Neural cell (in vitro differentiated cells): Measurements from ENCODE around the genes ELL and CRTC1.

DNA sequence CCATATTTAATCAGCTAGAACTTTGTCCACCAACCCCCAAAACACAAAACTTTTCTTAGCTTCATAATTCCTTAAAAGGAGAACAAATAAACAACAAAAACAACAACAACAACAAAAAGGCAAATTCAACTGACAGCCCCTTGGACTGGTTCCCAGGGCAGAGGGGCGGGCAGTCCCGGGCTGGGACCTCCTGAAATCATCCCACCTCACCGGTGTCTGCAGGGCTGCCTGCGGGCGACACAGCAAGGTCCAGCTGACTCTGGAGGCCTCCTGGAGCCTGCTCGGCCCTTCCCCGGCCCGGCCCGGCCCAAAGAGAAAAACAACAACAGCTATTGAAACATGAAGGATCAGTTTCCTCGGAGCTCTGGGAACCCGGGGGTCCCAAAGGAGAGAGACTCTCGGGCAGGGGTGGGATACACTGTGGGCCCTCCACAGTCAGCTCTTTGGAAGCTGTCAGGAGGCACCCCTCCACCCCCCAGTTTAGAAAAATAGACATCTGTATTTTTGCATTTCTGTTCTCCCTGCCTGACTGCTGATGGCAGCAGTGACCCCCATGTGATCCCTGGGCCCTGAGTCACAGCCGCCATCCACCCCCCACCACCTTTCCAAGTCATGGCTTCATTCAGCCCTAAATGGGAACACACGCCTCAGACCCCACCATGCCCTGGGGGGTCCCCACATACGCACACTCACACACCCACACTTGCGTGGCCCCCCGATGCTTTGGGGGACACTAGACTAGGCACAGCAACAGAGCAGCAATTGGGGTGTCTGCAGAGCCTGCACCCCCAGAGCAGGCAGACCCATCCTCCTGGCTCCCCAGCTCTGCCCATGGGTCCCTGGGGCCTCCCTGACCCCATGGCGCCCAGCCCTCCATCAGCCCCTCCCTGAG is 5.2 kb upstream of the ISYNA1 start:
- RAMPAGE, long total RNA: no peak

GRCh38 chr19:18443795-18445056 is 6.3 kb upstream of the ISYNA1 start:
- RAMPAGE, long total RNA: no peak

GRCh38 chr19:18462949-18463314 is 25.0 kb upstream of the ISYNA1 start:
- RAMPAGE, long total RNA: no peak

DNA sequence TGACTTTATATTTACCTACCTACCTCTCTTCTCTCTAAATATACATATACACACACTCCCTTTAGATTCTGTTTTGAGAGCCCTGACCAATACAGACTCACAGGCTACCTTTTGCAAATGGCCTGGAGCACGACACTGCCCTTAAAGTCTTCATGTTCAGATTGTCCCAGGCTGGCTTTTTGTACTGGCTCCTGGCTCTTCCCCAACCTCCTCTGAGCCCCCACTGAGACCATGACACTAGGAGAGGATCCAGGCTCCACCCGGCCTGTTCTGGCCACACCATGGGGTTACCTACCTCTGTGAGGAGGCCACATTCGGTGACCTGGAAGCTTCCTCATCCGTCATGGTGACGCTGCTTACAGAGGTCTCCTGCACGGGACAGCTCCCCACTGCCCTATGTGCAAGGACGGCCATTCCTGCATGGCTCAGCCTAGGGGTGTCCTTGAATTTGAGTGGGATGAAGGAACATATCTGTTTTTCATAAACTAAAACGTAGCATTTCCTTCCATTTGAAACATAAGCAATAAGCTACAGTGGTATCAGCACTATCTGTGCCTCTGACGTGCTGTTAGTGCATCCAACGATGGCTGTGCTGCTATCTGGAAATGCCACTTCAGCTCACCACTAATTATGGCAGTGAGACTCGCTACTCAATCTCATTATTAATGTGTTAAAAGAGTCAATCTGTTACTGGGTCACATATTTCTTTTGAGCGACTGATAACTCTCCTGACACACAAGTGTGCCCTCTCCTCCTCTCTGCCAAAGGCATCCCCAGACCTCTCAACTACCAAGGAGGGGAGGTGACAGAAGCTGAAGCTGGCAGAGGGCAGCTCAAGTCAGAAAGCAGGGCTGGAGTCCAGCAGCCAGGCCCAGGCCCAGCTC is 29.7 kb downstream of the ELL start:
- RAMPAGE, long total RNA: no peak

DNA sequence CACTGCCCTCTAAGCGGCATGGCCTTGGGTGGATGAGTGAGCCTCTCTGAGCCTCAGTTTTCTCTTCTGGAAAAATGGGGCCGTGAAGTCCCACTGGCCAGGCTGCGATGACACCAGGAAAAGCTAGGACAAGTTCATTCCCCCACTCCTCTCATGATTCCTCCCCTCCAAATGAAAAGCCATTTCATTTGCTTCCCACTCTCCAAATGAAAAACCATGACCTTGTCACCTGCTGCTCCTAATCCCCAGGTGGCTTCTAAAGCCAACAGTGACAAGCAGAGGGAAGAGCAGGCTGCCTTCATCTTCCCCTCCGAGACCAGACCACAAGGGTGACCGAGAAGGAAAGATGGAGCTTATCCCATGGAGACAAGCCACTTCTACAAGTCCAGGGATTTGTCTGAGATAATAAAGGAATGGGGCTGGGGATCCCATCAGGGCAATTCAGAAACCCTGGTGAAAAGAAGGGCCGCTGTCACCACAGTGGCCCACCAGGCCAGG is 29.0 kb downstream of the ELL start:
- RAMPAGE, long total RNA: no peak

- RAMPAGE, long total RNA: no peak
Measured at GRCh38 chr19:18493295-18493888, 28.5 kb downstream of the ELL start.

DNA sequence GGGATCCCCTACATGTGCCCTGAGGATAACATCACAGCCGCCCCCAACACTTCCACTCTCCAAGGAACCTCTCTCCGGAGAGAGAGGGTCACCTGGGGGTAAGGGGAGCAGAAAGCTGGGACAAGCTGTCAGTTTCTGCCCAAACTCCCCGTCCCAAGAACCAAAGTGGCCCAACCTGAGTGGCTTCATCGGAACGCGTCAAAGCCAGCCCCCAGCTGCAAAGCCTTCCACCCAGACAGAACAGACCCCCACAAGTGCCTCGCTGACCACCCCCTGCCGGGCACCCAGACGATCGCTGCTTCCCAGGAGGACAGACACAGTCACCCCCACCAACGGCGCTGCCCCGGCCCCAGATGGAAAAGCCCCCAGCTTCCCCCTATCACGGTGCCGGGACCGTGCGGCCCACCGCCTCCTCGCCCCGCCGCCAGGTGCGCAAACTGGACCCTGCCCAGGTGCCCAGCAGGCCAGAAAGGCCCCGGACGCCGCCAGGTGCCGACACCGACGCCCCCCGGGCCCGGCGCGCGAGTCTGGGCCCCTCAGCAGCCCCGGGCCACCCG is 636 bp downstream of the ELL start:
- RAMPAGE, long total RNA: no peak

DNA sequence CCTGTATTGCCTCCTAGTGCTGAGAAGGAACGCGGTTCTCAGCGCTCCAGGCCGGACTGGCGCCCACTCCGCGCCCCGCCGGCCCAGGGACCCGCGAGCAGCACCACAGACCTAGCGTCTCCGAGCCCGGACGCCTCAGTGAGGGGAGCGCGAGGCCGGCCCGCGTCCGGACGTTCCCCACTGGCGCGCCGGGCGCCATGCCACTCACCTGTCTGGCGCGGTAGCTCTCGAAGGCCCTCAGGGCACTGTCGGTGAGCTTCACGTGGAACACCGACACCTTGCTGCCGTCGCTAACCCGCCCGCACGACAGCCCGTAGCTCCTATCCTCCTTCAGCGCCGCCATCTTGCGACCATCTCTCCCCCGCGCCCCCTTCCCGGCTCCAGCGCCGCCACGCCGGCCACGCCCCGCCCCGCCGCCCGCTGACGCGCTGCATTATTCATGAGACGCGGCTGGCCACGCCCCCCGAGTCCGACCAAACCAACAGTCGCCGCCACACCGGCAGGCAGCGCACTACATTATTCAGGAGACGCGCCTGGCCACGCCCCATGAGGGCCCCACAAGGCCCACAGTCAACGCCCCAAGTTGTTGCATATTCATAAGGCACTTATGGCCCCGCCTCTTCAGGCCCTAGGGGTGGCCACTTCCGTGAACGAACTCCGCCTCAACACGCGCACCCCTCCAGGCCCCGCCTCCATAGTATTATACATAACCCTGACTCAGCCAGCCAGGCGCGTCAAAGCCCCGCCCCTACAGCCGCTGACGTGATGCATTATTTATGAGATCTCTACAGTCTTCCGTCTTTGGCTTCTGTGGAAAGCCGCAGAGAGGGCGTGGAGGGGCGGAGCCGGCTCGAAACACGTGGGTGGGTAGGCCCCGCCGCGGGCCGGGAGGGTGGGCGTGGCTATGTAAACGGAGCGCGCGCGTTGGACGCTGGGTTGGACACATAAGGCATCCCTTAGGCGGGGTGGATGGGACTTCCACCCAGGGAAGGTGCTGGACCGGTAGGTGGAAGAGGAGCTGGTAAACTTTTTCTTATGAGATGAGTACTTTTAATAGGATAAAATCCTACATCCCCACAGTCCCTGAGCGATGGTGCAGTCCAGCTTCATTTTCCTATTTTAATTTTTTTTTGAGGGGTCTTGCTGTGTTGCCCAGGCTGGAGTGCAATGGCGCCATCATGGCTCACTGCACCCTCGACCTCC is at the start of gene ELL:
Gene ELL, minus strand, starts transcription at position 358 of the 1,203 bp plus-strand sequence.
- RAMPAGE, long total RNA: start-site peak on the minus strand centred at position 355 of the sequence, 18 bp wide, 38 and 140 reads in 2 replicates

DNA sequence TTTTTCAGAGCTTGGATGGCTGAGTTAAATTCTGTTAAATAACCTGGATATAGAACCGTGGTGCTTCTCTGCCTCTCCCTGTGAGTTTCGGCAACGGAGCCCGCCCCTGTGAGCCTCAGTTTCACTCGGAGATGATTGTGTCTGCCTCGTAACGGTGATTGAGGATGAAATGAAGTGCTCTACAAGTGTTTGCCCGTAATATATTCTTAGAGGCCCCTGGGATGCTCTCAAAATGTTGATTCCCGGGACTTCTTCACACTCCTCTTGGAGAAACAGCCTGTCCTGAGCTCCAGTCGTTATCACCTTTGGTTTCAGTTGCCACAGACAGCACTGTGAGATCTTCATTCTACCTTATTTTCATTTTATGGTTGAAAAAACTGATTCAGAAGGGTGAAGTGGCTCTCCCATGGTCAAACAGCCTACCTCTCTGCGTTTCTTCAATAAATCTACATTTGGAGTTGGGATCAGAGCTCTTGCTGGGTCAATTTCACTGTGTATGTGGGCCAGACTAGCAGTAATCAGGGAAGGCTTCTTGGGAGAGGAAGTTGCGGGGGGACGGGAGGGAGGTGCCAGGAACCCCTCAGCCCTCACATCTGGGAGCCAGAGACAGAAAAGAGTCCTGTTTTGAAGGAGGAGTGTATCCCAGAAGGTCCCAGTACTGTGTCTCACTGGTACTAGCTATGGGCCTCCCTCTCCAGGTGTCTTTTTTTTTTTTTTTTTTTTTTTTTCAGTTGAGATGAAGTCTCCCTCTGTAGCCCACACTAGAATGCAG is 789 bp downstream of the KXD1 start:
- RAMPAGE, long total RNA: no peak

GRCh38 chr19:18560224-18560639 is 2.6 kb downstream of the KXD1 start:
- RAMPAGE, long total RNA: no peak

- RAMPAGE, long total RNA: no peak
Measured at GRCh38 chr19:18572394-18572625, 653 bp downstream of the UBA52 start.

DNA sequence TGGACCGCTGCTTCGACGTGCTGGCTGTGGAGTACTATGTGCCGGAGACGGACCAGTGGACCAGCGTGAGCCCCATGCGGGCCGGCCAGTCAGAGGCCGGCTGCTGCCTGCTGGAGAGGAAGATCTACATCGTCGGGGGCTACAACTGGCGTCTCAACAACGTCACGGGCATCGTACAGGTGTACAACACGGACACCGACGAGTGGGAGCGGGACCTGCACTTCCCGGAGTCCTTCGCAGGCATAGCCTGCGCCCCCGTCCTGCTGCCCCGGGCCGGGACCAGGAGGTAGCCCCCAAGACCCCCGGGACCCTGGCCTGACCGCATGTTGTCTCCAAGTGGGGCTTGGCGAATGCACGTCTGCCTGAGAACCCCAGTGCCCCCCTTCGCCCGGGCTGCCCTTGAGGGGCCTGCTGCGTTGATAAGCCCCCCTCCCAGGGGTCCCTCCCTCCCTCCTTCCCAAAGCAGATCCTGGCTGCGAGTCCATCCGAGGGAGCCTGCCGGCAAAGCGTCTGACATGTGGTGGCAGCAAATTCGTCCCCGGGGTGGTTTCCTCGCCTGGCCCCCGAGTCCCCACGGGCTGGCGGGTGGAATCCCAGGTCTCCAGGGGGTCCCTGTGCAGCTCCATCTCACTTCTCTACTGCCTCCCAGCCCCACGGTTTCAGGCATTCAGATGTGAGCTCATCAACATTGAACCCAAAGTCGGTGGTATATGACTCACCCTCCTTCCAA is 14.4 kb upstream of the CRTC1 start:
- RAMPAGE, long total RNA: no peak

DNA sequence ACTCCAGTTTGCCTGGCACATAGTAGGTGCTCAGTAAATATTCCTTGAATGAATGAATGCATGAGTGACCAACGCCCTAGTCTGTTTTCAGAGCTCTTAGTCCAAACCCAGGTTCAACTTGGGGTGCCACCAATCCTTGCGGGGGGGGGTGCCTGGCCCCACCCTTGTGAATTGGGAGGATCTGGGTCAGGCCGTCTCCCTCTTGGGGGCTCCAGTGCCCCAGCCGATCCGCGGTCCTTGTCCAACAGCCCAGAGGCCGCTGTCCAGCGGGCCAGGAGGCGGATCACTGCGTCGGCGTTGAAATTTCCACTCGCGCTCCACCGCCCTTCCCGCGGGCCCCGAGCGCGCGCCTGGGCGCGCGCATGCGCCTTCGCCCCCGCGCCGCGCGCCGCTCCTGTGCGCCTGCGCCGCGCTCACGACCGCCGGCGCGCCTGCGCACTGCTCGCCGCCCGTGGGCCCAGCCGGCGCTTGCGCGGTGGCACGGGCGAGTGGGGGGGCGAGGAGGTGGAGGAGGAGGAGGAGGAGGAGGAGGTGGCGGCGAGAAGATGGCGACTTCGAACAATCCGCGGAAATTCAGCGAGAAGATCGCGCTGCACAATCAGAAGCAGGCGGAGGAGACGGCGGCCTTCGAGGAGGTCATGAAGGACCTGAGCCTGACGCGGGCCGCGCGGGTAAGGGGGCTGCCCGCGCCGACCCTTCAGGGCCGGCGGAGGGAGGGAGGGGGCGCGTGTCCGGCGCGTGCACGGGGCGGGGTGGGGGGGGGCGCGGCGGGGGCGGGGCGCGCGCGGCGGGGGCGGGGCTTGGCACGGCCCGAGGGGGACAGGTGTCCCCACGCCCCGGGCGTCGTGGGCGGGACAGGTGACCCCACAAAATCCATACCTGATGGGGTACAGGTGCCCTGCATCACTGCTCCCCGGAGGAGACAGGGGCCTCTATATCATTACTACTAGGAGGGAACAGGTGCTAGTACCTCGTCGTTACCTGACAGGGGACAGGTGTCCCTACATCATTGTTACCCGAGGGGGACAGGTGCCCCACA is at the start of gene CRTC1:
Gene CRTC1, plus strand, starts transcription at position 523 of the 1,039 bp plus-strand sequence.
- RAMPAGE, long total RNA: start-site peak on the minus strand centred at position 322 of the sequence, 20 bp wide, 16 and 26 reads in 2 replicates; start-site peak on the plus strand centred at position 507 of the sequence, 49 bp wide, 845 and 527 reads in 2 replicates

DNA sequence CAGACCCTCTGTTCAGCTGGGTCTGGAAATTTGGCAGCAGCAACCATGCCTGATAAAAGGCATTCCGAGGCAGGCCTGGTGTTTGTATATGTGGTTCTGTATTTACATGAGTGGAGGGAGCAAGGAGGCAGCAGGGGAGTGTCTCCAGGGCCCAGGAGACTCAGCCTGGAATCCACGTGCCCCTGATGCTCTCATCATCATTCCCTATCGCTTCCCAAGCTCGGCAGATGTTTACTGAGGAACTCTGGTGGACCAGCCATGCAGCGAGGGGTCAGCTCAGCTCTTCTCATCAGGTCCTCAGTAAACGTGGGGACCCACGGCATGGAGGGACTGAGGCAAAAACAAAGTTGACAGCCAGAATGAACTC is 49.9 kb downstream of the CRTC1 start:
- RAMPAGE, long total RNA: no peak

DNA sequence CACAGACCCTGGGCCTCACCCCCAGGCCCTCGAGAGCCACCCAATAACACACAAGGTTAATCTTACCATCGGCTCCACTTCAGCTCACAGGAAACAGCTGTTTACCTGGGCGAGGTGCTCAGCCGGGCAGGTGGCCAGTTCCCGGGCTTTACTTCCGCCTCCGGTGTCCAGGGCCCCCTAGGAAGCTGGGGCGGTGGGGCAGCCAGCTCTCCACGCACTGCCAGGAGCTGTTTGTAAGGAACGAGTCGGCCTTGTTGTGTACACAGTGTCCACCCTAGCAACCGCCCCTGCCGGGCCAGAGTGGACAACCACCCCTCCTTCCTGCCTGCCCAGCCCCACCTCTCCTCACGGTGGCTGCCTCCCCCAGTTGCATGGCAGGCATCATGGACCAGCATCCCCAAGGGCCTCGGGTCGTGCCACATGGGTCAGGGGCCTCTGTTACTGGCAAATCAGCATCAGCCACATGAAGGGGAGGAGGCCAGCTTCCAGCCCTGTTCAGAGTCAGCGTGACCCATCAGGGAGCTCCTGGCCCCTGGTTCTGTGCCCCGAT is 49.3 kb downstream of the COMP start:
- RAMPAGE, long total RNA: no peak

GRCh38 chr19:18742871-18743212 is 48.3 kb downstream of the COMP start:
- RAMPAGE, long total RNA: no peak

DNA sequence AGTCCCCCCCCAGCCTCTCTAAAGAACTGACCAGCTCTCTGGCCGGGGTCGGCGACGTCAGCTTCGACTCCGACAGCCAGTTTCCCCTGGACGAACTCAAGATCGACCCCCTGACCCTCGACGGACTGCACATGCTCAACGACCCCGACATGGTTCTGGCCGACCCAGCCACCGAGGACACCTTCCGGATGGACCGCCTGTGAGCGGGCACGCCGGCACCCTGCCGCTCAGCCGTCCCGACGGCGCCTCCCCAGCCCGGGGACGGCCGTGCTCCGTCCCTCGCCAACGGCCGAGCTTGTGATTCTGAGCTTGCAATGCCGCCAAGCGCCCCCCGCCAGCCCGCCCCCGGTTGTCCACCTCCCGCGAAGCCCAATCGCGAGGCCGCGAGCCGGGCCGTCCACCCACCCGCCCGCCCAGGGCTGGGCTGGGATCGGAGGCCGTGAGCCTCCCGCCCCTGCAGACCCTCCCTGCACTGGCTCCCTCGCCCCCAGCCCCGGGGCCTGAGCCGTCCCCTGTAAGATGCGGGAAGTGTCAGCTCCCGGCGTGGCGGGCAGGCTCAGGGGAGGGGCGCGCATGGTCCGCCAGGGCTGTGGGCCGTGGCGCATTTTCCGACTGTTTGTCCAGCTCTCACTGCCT is 13.8 kb downstream of the COMP start:
- RAMPAGE, long total RNA: no peak

DNA sequence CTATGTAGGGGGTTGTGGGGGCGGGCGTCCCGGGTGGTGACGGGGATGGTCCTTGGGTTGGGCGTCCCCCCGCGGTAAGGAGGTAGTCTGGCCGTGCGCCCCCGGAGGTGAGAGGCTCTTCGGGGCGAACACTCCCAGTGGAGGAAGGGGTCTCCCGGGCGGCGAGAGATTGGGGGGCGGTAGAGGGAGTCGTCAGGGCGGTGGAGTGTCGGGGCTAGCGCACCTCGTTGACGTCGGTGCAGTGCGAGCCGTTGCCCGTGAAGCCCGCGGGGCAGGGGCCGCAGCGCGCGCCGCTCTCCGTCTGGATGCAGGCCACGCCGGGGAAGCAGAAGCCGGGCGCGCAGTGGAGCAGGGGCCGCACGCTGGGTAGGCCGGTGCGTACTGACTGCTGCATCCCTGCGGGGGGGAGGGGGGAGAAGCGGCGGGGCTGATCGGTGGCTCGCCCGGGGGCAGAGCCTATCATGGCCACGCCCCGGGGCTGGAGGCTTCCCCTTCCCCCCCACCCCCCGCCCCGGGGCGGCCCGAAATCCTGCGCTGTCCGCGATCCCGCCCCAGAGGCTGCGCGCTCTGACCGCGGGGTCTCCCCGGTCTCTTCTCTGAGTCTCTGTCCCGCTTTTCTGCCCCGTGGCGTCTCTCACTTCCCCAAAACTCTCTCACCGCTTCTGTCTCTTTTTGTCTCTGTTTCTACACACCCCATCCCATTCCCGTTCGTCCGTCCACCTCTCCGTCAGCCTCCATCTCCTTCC is 1.2 kb downstream of the COMP start:
- RAMPAGE, long total RNA: no peak

- RAMPAGE, long total RNA: no peak
Measured at GRCh38 chr19:18833751-18835050, 2.4 kb downstream of the UPF1 start.

- RAMPAGE, long total RNA: no peak
Measured at GRCh38 chr19:18905519-18905909, 9.6 kb upstream of the CERS1 start.